Calu3 (cell line): Measurements from ENCODE around the genes MYO5A and WDR72.

- PRO-cap, result bidirectional peak, plus-strand start at chr15:52529002, minus-strand start at chr15:52528880
Observed at GRCh38 chr15:52527975-52529105, at the start of gene MYO5A. MYO5A (minus strand) TSS chr15:52528880.

- PRO-cap, result unidirectional peak, plus-strand start at chr15:52568248
Observed at GRCh38 chr15:52568113-52568394, 776 bp downstream of the ARPP19 start.

- PRO-cap, result no peak
Observed at GRCh38 chr15:52637336-52638144, 41.6 kb downstream of the ATOSA start.

- PRO-cap, result no peak
Observed at GRCh38 chr15:52651469-52651792, 27.8 kb downstream of the ATOSA start.

- PRO-cap, result no peak
Observed at GRCh38 chr15:52677749-52677963, 1.5 kb downstream of the ATOSA start.

GRCh38 chr15:52727868-52728337 is 48.7 kb upstream of the ATOSA start:
- PRO-cap, result no peak

DNA sequence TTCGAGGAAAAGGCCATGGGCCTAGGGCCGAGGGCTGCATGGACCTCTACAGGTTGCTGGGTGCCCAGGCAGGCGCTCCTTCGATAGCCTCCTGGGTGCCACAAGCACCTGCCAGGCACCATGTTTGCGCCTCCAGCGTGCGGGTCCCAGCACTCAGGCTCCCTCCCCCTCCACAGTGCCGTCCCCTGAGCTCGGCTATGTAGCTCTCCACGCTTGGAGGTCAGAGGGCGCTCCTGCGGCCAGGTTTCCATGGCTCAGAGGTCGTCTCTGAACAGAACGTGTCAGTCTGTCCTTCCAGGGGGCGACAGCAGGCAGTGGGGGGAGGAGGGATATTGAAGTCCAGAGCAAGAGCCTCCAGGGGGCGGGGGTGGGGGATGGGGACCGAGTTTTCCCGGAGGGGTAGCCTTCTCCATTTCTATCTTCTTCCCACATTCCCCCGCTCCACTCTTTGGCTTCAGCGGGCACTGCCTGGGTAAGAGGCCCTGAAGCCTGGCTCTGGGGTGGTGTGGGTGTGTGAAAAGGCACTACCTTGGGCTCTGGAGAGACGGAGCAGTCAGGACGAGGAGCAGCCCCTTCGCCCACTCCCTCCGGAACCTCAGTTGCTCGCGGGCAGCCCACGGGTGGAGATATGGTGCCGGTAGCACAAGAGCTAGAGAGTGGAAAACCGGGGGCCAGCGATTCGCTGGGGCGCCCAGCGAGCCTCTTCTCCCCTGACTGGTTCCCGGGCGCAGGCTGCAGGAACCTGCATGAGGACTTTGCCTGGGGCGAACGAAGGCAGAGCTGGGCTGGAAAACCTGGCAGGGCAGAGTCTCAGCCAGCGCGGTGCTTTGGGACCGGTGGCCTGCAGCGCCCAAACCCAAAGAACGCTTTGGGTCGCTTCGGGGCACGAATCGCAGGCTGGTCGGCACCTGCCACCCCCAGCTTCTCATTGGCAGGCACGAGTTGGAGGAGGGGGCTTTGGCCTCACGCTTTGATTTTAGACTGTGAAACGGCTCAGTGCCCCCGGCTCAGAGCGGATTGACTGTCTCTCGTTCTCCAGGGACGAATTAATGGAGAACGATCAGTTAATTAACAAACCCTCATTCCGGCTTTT is 3.3 kb downstream of the ONECUT1 start:
- PRO-cap, result no peak

GRCh38 chr15:52788600-52789775 is 1.1 kb downstream of the ONECUT1 start:
- PRO-cap, result no peak

DNA sequence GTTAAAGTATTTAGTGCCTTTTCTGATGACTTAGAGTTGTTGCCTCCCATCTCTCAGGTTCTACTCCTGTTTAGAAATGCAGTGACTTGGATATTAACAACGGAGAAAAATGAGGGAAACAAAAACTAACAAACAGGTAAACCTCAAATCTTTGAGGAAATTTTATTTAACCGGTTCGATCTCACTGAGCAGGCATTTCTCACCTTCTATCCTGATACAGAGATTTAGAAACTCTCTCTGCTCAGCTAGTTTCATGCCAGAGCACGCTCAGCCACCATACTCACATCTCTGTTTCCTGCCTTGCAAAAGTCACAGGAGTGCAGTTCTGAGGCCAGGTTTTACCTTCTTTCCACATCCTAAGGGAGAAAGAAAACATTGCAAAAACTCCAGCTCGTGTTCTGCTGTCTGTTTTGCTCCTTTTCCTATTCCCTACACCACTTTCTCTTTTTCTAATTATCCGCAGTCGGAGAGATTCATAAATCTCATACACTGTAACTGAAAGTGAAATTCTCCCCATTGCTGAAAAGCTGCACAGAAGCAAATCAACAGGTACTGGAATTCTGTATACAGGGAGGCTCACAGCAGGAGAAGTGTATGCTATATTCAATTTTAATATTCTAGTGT is 240.6 kb upstream of the ONECUT1 start:
- PRO-cap, result no peak

GRCh38 chr15:53115564-53116058 is 325.5 kb upstream of the ONECUT1 start:
- PRO-cap, result no peak

DNA sequence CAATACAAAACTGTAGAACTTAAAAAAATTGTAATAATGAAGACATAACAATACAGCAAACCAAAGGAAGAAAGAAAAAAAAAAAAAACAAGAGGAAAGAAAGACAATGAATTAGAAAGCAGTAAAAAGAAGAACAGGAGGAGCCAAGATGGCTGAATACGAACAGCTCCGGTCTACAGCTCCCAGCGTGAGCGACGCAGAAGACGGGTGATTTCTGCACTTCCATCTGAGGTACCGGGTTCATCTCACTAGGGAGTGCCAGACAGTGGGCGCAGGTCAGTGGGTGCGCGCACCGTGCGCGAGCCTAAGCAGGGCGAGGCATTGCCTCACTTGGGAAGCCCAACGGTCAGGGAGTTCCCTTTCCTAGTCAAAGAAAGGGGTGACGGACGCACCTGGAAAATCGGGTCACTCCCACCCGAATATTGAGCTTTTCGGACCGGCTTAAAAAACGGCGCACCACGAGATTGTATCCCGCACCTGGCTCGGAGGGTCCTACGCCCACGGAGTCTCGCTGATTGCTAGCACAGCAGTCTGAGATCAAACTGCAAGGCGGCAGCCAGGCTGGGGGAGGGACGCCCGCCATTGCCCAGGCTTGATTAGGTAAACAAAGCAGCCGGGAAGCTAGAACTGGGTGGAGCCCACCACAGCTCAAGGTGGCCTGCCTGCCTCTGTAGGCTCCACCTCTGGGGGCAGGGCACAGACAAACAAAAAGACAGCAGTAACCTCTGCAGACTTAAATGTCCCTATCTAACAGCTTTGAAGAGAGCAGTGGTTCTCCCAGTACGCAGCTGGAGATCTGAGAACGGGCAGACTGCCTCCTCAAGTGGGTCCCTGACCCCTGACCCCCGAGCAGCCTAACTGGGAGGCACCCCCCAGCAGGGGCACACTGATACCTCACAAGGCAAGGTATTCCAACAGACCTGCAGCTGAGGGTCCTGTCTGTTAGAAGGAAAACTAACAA is 218.7 kb downstream of the WDR72 start:
- PRO-cap, result no peak

GRCh38 chr15:53759389-53759950 is at the start of gene WDR72:
WDR72 (minus strand) TSS chr15:53759663.
- PRO-cap, result no peak

- PRO-cap, result no peak
Observed at GRCh38 chr15:55250936-55251560, 38.6 kb downstream of the RAB27A start.

DNA sequence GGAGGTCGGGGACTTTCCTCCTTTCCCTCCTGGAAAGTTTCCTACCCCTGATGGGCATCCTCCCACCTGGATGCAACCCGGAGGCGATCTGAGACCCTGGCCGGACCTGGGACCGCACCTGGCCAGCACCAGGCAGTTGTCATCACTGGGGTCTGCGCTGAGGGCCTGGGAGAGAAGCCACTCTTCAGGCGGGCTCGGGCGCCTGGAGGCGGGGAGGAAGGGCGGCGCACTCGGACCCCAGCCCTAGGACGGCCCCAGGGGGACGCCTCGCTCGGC is 289 bp downstream of the RAB27A start:
- PRO-cap, result bidirectional peak, plus-strand start at position 180 of the sequence, minus-strand start at position 147 of the sequence

DNA sequence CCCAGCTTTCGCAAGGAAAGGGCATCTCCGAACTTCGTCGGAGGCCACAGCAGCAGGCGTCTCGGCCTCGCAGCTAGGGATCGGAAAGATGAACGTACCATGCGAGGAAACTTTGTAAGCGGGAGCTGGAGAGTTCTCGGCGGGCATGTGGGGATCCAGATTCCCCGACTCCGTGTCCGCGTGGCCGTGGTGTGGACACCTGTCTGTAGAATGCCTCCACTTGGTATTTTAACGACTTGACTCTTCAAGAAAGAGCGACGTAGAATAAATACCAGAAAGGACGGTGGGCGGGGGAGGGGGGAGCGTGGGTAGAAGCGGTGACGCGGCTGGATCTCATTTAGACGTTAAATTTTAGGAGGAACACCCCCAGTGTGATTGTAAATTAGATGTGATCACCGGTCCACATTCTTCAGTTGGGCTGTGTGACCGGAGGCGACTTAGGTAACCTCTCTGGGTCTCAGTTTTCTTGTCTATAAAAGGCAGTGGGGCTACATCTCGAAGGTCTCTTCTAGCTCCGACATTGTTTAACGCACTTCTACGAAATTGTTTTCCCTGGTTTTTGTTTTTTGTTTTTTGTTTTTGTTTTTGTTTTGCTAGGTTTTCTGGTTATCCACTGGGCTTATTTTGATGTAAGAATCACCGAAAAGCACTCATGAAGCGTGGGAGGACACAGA is 698 bp upstream of the PYGO1 start:
- PRO-cap, result no peak

DNA sequence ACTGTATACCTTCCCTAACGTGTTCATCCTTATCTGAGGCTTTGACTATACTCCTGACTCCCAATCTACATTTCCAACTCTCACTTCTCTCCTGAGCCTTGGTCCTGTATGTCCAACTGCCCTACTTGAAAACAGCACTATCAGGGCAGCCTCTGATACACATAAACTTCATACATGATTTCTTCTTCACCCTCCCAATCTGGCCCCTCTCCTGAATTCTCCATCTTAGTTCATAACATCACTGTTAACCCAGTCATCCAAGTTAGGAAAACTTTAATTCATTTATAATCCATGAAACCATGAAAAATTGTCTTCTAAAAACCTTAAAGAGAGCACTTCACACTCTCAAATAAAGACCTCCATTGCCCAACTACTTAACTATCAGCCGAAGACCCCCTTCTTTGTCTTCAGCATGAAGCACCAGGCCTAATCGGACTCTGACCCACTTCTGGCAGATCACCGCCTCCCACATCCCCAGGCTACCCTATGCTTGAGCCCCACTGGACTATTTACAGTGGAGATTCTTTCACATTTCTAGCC is 82.8 kb downstream of the NEDD4 start:
- PRO-cap, result no peak

GRCh38 chr15:55992868-55993476 is 440 bp downstream of the NEDD4 start:
- PRO-cap, result bidirectional peak, plus-strand start at chr15:55993159, minus-strand start at chr15:55993173; bidirectional peak, plus-strand start at chr15:55993236, minus-strand start at chr15:55993252; bidirectional peak, plus-strand start at chr15:55993412, minus-strand start at chr15:55993378

DNA sequence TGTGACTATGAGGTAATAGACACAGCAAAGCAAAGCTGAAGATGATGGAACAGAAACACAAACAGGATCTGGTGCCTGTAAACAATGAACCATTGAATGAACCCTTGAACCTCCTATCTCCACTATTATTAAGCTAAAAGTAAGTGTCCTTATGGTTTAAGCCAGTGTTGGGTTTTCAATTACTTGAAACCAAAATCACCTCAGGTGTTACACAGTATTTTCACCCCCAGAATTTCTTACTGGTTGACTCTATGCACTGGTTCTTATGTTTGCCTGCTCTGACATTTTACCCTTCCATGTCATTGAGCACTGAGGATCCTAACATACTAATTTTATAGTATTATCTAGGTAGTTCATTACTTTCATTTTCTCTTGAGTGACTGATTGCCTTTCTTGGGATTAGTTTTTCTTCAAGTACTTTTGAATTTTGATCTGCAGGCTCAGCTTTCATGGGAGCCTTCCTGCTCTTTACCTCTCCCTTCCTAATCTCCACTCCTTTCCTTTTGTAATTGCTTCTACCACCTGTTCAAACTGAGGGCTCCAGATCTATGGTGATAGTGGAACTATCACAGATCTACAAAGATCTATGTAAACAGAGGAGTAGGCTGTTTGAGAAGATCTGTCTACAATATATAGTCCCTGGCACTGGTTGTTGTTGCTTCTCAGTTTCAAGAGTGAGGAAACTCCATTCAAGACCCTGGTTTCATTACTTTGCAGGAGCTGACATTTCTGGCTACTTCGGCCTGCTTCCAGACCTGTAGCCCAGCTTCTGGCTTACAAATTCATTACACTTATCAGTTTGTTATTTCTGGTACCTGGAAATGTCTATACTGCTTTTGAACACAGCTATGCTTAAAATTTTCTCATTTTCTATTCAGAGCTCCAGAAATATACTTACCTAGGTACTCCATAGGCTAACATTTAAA is 96.2 kb upstream of the NEDD4 start:
- PRO-cap, result no peak

DNA sequence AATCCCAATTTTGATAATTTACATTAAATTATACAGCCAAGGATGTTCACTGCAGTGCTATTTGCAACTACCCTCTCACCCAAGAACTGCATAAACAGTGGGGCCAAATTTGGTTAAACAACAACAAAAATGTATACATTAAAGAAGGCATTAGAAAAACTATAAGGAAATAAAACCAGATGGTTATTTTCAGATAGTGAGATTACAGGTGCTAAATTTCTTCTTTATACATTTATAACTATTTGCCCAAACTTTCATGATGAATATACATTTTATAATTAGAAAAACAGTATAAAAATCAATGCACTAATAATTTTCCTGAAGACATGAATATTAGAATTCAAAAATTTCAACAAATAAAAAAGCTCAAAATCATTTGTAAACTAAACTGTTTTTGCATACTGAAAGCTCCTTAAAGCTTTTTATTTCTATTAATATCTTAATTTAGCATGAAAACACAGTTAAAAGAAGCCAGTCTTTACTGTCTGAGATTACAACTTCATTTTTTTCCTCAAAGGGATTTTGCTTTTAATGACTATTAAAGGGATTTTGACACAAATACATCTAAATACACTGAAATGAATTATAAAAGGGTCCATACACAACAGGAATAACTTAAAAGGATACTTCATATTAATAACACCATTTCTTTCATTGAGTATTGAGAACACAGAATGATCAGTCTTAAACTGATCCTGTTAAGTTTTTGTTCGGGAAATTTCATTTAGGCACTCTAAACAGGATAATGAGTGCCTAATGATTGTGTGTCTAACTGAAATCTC is 110.6 kb downstream of the RFX7 start:
- PRO-cap, result no peak

DNA sequence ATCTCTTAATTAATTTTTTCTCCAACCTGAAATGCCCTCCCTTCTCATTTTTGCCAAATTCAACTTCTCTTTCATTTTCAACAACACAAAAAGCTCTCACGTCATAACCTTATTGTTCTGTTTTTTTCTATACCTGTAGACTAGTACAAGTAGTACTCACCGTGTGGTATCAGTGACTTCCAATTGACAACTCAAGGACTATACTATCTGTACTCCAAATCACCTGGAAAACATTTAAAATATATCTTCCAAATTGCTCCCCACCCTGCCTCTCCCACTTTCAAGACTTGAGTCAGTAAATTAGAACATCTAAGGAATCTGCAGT is 72.9 kb upstream of the ZNF280D start:
- PRO-cap, result no peak